HT1080 (cell line): ENCODE measurements around a stretch of chr19.

DNA sequence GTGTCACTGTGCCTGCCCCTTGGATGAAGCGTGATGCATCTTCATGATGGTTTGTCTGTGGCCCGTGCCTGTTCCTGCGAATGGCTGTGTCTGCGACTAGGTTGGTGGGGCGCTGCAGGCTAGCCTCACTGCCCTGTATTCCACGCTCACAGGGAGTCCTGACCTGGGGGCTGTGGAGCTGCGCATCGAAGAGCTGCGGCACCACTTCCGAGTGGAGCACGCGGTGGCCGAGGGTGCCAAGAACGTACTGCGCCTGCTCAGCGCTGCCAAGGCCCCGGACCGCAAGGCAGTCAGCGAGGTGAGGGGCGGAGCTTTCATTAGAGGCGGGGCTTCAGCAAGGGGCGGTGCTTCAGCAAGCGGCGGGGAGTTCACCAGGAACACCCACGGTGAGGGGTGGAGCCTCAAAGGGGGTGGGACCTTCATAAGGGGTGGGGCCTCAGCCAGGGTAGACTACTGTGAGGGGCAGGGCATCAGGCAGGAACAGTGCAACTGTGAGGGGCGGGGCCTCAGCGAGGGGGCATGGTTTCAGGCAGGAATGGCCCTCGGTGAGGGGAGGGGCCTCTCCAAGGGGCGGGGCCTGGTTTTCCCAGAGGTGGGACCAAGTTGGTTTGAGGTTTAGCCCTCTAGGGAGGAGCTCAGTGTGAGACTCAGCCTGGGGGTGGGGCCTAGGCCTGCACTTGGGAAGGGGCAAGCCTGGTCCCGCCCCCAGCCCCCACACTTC, 17.2 kb downstream of the PKN1 start:
RAMPAGE:
- cytosol, long total RNA, result no peak
- long total RNA, result no peak
- nucleus, long total RNA, result no peak

DNA sequence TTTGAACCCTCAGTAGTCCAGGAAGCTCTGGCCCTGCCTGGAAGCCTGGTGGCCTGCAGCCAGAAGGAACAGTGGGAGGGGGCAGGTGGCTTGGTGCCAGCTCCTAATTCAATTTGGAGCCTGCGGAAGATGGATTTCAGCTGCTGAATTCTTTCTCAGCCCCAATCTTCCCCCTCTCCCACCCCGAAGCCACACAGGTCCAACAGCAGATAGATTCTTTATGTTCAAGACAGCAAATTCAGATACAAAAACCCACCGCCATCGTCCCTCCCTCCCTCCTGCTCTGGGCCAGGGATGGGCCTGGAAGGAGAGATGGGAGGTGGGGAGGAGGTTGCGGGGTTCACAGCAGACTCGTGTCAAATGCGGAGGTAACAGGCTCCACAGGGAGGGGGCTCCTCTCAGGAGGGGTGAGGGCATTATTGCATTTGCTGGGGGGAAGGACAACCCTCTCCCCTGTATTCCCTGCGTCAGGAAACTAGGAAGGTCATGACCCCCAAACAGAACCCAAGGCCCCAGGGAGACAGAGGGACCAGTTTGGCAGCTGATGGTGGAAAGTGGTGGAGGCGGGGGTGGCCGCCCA, 2.5 kb upstream of the PTGER1 start:
RAMPAGE:
- cytosol, long total RNA, result no peak
- long total RNA, result no peak
- nucleus, long total RNA, result no peak

RAMPAGE:
- cytosol, long total RNA, result no peak
- long total RNA, result no peak
- nucleus, long total RNA, result no peak
These were observed 3.6 kb downstream of the DNAJB1 start for GRCh38 chr19:14514458-14515105.

DNA sequence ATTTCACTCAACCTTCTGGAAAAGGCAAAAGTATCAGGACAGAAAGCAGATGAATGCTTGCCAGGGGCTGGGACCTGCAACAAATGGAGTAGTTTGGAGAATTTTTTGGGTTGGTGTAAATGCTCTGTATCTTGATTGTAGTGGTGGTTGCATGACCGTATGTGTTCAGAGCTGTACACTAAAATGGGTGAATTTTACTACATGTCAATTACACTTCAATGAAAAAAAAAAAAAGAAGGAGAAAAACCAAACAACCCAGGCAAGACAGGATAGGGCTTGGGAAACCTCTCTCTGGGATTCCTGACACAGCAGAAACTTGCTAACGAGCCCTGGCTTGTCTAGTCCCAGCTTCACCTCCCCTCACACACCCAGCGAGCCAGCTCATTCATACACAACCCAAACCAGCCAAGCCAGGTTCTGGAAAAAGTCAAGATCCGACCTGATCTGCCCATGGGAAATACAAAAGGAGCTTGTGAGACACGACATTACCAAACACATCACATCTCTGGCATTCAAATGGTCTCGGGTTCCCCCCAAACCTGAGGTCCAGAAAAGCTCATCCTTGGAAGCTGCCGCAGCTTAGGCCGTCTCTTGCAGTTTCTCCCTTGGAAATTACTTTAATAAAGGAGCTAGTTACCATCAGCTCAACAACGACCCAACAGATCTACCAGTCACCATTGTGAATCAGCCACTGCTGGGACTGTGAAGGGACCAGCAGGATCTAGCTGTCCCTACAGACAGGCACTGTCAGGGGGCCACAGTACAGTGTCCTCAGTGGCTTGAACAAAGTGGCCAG, 3.6 kb upstream of the TECR start:
RAMPAGE:
- cytosol, long total RNA, result no peak
- long total RNA, result no peak
- nucleus, long total RNA, result no peak

GRCh38 chr19:14554246-14554836, 17.5 kb downstream of the NDUFB7 start:
RAMPAGE:
- cytosol, long total RNA, result no peak
- long total RNA, result no peak
- nucleus, long total RNA, result no peak

DNA sequence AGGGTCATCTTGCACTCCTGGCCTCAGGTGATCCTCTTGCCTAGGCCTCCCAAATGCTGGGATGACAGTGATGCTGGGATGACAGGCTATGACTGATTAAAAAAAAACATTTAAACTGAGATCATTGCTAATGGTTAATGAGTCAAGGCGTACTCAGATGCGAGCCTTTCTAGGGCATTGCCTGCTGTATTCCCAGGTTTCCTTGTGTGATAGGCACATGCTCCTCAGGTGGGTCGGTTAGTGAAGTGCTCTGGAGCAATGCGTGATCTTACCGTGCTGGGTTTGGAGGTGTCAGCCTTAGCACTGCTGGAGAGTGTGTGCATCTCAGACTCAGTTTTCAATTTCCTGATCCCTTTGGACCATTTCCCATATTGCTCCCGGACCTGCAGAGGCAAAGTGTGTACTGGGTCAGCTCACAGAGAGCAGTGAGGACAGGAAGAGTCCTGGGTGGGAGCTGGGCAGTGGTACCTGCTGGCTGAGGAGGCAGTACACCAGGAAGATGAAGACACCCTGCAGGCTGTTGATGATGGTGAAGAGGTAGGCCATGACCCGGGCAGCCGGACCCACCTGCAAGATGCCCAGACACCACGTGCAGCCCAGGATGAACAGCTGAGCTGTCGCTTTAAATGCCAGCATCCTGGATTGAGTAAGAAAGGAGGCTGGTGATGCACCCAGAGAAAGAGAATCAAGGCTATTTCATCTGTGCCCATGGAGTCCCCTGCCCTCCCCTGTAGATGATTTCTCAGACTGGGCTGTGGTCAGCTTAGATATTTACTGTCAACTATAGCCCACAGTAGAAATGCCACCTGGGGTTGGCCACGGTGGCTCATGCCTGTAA, 35.0 kb downstream of the ADGRE2 start:
RAMPAGE:
- cytosol, long total RNA, result no peak
- long total RNA, result no peak
- nucleus, long total RNA, result no peak

RAMPAGE:
- cytosol, long total RNA, result no peak
- long total RNA, result no peak
- nucleus, long total RNA, result no peak
These were observed 6.3 kb upstream of the ADGRE2 start for GRCh38 chr19:14784734-14785060.

GRCh38 chr19:15011058-15011570, 588 bp downstream of the CCDC105 start:
RAMPAGE:
- cytosol, long total RNA, result no peak
- long total RNA, result no peak
- nucleus, long total RNA, result no peak

GRCh38 chr19:15022614-15023288, 12.2 kb downstream of the CCDC105 start:
RAMPAGE:
- cytosol, long total RNA, result no peak
- long total RNA, result no peak
- nucleus, long total RNA, result no peak

DNA sequence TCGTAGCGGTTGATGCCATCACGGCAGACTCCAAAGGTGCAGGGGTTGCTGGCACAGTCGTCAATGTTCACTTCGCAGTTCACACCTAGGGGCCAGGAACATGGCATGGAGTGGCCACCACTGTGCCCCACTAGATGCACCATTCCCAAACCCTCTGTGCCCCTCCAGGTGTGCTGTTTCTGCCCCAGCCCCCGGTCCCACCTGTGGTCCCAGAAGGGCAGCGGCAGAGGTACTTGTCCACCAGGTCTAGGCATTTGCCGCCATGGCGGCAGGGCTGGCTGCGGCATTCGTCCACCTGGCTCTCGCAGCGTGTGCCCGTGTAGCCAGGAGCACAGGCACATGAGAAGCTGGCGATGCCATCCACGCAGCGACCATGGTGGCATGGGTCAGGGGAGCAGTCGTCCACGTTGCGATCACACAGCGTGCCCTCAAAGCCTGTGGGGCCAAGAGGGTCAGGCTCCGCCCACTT, 13.9 kb downstream of the NOTCH3 start:
RAMPAGE:
- cytosol, long total RNA, result no peak
- long total RNA, result no peak
- nucleus, long total RNA, result no peak

RAMPAGE:
- cytosol, long total RNA, result no peak
- long total RNA, result no peak
- nucleus, long total RNA, result no peak
These were observed 3.5 kb downstream of the NOTCH3 start for GRCh38 chr19:15197234-15197837.

RAMPAGE:
- cytosol, long total RNA, result no peak
- long total RNA, result no peak
- nucleus, long total RNA, result no peak
These were observed 4.2 kb upstream of the EPHX3 start for GRCh38 chr19:15236328-15236919.

DNA sequence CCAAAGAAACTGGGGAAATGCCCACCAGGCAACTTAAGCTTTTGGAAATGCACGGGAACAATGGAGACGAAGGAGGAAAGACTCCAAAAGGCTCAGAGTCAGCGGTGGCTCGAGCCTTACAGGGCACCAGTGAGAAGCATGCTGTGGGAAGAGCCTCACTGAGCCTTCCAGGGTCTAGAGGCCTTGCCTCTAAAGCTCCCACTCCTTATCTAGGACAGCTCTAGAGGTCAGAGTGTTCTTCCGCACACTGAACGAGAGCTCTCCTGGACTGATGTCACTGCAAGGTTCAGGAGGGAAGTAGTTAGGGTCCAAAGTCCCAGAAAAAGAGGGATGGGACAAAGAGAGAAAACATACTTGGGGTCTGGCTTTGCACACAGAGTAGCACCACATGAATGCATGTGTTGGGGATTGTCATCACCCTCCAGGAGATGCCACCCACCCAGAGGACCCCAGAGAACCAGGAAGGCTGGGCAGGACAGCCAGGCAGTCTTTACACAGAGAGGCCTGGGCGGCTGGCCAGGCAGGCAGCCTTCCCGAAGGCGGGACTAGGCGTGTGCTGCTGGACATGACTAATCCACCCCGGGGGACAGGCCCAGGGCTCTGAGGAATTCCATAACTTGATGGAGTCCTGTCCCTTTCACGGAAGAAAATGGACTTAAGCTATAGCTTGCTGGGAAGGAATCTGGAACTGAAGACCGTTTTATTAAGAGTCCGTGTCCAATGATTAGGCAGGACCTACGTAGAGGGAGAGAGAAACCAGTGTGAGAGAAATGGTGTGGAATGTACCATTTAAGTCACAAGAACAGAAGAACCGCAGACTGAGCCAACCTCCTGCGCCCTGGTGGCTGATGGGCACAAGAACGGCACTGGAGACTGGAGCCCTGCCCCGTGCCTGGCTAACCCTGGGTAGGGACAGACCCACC, 16.6 kb upstream of the EPHX3 start:
RAMPAGE:
- cytosol, long total RNA, result no peak
- long total RNA, result no peak
- nucleus, long total RNA, result no peak

GRCh38 chr19:15279860-15280526, 47.7 kb upstream of the EPHX3 start:
RAMPAGE:
- cytosol, long total RNA, result no peak
- long total RNA, result no peak
- nucleus, long total RNA, result no peak

GRCh38 chr19:15280527-15281299, 48.5 kb upstream of the EPHX3 start:
RAMPAGE:
- cytosol, long total RNA, result no peak
- long total RNA, result no peak
- nucleus, long total RNA, result no peak

GRCh38 chr19:15283531-15284090, 48.7 kb downstream of the BRD4 start:
RAMPAGE:
- cytosol, long total RNA, result no peak
- long total RNA, result no peak
- nucleus, long total RNA, result no peak

DNA sequence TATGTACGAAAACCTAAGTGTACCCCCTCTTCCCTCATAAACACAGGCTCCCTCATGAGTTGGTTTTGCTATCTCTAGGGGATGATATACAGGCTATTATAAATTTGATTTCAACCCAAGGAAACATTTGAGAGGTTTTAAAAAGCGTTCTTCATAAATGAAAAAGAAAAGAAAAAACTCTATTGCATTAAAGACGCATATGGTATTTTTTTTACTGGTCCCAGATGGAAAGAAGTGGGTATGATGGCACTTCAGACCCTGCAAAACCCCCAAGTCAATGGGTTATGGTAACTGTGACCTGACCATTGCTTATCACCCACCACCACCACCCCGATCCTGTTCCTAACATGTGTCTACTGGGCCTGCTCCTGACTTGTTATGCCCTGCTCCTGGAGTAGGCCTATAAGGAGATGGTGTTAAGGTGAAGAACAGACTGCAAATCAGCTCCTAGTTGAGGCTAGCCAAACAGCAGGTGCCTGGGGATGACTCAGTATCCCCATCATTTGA, 41.5 kb downstream of the BRD4 start:
RAMPAGE:
- cytosol, long total RNA, result no peak
- long total RNA, result no peak
- nucleus, long total RNA, result no peak

RAMPAGE:
- cytosol, long total RNA, result no peak
- long total RNA, result no peak
- nucleus, long total RNA, result no peak
These were observed 37.1 kb downstream of the BRD4 start for GRCh38 chr19:15295162-15295683.

DNA sequence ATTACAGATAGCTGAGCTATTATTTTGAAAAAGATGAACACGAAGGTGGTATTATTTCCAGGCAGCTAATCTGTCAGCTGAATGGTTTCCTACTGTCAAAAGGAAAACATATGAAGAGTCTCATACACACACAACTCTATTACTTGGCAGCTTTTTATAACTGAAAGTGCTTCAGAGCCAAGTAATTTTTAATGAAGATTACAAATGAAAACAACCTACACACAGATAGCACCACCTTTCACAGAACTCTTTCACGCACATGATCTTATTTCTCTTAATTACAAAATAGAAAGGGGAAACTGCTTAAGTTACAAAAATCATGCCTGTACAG, 14.5 kb downstream of the BRD4 start:
RAMPAGE:
- cytosol, long total RNA, result no peak
- long total RNA, result no peak
- nucleus, long total RNA, result no peak

GRCh38 chr19:15323357-15324629, 8.5 kb downstream of the BRD4 start:
RAMPAGE:
- cytosol, long total RNA, result no peak
- long total RNA, result no peak
- nucleus, long total RNA, result no peak